Smooth muscle cell (in vitro differentiated cells): ENCODE data around the genes GPR152 and PITPNM1.

DNA sequence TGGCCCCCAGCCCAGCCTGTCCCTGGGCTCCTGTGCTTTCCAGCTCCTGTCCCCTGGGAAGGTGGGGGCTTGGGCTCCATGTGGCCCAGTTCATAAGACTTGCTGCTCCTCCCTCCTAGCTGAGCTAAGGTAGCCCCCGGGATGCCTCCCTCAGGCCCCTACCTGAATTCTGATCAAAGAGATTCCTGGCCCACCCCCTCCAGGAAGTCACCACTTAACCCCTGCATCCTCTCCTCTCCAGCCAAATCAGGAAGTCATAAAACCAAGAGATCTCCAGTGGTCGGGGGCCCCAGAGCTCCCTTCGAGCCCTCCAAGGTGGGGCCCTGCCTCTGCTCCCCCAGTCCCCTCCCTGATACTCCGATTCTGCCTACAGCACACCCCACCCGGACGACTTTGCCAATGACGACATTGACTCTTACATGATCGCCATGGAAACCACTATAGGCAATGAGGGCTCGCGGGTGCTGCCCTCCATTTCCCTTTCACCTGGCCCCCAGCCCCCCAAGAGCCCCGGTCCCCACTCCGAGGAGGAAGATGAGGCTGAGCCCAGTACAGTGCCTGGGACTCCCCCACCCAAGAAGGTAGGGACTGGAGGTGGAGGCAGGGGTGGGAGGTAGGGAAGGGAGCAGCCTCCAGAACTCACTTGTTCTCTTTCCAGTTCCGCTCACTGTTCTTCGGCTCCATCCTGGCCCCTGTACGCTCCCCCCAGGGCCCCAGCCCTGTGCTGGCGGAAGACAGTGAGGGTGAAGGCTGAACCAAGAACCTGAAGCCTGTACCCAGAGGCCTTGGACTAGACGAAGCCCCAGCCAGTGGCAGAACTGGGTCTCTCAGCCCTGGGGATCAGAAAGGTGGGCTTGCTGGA is 4.6 kb downstream of the PPP1CA start:
- RAMPAGE, long total RNA, result no peak

DNA sequence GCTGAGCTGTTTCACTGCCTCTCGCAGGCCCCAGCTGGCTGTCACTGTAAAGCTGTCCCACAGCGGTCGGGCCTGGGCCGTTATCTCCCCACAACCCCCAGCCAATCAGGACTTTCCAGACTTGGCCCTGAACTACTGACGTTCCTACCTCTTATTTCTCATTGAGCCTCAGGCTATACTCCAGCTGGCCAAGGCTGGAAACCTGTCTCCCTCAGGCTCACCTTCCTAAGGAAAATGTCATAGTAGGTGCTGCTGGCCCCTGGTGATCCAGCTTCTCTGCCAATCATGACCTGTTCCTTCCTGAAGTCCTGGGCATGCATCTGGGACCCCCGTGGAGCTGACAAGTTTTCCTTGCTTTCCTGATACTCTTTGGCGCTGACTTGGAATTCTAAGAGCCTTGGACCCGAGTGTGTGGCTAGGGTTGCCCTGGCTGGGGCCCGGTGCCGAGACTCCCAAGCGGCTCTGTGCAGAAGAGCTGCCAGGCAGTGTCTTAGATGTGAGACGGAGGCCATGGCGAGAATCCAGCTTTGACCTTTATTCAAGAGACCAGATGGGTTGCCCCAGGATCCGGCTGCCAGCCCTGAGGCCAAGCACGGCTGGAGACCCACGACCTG is 3.9 kb downstream of the PPP1CA start:
- RAMPAGE, long total RNA, result no peak

- RAMPAGE, long total RNA, result no peak
Measured at GRCh38 chr11:67451923-67452758, at the start of gene GPR152. GPR152 (minus strand) TSS chr11:67452729.

DNA sequence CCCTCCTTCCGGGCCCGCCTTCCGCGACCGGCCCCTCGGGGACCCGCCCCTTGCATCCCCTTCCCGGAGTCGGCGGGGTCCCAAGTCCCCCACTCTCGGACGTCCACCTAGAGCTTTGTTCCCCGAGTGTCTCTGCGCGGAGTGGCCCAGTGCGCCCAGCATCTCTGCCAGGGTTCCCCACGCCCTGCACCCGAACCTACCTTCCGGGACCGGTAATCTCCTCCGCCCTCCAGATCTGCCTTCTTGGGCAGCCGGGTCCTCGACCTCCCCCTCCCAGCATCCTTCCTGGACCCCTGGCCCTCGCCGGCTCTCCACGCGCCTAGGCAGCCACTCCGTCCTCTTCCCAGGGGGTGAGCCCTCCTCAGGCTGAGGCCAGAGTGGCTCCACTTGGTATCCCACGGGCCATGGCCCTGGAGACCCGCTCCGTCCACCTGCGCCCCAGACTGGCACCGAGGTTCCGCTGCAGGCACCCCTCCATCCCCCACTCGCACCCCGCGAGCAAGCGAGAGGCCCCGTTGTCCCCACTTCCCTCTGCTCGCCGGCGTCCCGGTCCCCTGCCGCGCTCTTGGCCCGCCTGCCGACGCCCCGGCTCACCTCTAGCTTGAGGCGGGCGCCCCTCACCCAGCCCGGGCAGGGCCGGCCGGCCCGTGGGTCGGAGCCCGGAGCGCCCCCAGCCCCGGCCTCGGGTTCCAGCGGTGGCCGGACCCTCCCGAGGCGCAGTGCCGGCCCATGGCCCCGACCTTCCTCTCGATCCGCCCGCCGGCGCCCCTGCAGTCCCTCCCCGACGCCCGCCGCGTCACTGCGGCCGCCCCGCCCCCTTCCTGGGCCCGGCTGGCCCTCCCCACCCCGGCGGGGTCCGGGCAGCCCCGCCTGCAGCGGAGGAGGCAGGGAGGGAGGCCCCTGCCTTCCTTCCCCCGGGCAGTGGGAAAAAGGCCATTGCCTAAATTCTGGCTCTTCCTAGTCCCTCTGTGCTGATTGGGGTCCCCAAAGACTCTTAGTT is at the start of gene PITPNM1:
Gene PITPNM1, minus strand, starts transcription at position 770 of the 1,000 bp plus-strand sequence.
- RAMPAGE, long total RNA, result no peak

- RAMPAGE, long total RNA, result no peak
Measured at GRCh38 chr11:67632304-67632996, 2.7 kb upstream of the NUDT8 start.

- RAMPAGE, long total RNA, result no peak
Measured at GRCh38 chr11:68036468-68036661, 2.5 kb upstream of the TCIRG1 start.

DNA sequence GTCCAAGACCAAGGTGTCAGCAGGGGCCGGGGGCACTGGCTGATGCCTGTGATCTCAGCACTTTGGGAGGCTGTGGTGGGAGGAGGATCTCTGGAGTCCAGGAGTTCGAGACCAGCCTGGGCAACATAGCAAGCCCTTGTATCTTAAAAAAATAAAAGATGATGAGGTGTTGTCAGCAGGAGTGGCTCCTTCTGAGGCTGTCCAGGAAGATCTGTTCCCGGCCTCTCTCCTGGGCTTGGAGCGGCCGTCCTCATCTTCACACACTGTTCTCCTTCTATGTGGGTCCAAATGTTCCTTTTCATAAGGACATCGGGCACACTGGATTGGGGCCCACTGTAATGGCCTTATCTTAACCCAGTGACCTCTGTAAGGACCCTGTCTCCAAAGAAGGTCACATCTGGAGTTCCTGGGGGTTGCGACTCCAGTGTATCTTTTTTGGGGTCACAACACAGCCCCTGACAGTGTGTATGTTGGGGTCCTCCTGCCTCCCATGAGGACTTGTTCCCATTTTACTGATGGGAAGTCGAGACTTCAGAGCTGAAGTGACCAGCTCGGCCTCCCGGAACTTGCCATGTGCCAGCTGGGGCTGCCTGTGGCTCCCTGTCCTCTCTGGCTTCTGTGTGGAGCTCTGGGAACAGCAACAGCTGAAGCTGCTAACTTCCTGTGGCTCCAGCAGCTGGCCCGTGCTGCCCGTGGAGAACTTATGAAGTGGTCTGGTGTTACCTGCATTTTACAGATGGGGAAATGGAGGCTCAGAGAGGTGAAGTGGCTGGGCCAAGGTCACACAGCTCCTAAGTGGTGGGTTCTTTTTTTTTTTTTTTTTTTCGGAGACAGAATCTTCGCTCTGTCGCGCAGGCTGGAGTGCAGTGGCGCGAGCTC is 7.6 kb downstream of the TCIRG1 start:
- RAMPAGE, long total RNA, result no peak

- RAMPAGE, long total RNA, result start-site peak on the minus strand at chr11:68061314-68062007, 5 and 7 reads in 2 replicates
Measured at GRCh38 chr11:68061388-68062294, 22.8 kb downstream of the TCIRG1 start.

GRCh38 chr11:68064358-68064910 is 25.6 kb downstream of the TCIRG1 start:
- RAMPAGE, long total RNA, result no peak

DNA sequence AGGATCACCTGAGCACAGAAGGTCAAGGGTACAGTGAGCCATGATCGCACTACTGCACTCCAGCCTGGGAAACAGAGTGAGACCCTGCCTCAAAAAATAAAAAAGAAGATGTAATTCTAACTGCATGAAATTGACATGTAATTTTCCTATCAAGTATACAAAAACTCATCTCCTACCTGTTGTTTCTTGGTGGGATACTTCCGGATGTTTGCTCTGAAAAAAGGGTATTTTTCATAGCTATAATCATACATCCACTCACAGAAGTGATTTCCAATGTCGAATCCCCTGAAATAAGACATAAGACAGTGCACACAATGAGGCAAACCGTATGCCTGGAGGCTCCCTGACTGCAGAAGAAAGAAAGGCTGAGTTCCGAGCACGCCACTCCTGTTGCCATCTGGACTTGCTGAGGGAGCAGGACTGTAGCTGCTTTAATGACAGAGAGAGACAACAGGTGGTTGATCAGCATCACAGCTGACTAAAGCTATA is 26.8 kb downstream of the TCIRG1 start:
- RAMPAGE, long total RNA, result no peak

DNA sequence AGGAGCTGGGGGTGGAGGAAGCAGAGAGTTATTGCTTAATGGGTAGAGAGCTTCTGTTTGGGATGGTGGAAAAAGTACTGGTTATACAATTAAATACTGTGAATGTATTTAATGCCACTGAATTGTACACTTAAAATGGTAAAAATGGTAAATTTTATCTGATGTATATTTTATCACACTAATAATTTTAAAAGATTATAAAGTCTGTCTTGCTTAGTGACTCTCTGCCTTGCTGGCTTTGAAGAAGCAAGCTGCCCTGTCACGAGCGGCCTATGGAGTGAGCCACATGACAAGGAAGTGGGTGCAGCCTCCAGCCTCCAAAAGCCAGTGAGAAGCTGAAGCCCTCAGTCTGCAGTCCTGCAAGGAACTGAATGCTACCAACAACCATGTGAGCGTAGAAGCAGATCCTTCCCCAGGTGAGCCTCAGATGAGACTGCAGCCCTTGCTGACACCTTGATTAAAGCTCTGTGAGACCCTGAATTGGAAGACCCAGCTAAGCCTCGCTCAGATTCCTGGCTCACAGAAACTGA is 20.0 kb downstream of the C11orf24 start:
- RAMPAGE, long total RNA, result no peak

GRCh38 chr11:68261983-68262671 is 9.6 kb downstream of the C11orf24 start:
- RAMPAGE, long total RNA, result no peak

DNA sequence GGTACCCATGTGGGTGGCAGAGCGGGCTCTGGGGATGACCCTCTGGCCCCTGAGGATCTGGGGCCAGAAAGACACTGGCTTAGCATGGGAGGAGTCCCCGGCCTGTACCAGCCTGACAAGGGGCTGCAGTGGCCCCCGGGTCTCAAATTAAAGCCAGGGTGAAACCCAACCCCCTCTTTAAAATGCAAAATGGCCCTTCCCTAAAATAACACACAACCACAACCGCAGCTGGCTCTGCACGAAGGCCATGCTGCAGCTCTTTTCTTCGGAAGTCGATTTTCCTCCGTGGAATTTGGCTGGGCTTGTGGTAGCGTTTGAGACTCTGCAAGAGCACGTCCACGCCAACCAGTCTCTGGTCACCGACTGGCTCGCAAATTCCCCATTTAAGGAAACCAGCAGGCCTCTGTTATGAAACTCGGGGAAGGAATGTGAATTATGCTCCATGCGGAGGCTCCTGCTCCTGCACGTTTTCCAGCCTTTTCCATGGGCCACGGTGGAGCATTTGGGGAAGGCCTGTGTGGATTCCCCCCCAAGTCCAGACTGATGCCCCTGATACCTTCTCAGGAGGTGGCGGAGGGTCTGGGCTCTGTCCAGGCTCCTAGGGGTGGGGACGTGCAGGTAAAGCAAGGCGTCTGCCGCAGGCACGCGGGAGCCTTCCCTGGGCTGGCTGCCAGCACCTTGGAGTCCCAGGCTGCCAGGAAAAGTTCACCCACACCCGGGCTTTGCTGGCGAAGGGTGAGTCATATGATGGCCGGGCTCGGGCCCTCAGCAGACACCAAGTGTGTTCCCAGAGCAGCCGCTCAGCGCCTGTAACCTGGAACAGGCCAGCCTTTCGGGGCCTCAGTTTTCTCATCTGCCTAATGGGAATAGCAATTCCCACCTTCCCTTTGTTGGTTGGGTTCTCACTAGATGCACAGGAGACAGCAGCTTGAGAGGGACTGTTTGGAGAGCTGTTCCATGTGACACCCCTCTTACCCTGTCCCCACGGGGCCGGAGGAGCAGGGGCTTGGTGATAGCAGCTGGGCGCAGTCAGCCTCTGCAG is 41.9 kb downstream of the LRP5 start:
- RAMPAGE, long total RNA, result no peak

DNA sequence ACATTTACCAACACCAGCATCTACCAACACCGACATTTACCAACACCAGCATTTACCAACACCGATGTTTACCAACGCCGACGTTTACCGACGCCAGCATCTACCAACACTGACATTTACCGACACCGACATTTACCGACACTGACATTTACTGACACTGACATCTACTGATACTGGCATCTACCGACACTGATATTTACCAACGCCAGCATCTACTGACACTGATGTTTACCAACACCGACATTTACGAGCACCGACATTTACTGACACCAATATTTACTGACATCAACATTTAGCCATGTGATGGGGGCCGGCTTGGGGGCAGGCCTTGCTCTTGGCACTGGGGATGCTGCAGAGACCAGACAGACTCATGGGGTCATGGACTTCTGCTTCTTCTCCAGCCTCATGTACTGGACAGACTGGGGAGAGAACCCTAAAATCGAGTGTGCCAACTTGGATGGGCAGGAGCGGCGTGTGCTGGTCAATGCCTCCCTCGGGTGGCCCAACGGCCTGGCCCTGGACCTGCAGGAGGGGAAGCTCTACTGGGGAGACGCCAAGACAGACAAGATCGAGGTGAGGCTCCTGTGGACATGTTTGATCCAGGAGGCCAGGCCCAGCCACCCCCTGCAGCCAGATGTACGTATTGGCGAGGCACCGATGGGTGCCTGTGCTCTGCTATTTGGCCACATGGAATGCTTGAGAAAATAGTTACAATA is 70.9 kb upstream of the PPP6R3 start:
- RAMPAGE, long total RNA, result no peak

GRCh38 chr11:68437321-68438097 is 23.0 kb upstream of the PPP6R3 start:
- RAMPAGE, long total RNA, result no peak

- RAMPAGE, long total RNA, result no peak
Measured at GRCh38 chr11:68590578-68590921, 93.8 kb upstream of the GAL start.

GRCh38 chr11:68591338-68591777 is 93.0 kb upstream of the GAL start:
- RAMPAGE, long total RNA, result no peak

DNA sequence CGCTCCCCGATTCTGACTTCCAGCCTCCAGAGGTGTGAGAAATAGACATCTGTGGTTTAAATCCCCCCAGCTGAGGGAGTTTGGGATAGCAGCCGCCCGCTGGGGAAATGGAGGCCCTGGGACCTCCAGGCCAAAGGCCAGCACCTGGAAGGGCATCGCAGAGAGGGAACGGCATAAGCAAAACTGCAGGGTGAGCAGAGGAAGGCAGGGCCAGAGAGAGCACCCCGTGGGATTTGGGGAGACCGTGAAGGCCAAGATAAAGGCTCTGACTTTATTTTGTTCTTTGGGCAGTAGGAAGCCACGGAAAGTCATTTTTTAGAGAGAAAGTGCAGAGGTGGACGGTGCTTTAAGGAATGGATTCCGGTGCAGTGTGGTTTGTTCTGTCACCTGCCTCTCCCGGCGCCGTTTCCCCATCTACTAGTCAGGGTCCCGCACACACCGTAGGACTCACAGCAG is 23.8 kb upstream of the GAL start:
- RAMPAGE, long total RNA, result no peak

DNA sequence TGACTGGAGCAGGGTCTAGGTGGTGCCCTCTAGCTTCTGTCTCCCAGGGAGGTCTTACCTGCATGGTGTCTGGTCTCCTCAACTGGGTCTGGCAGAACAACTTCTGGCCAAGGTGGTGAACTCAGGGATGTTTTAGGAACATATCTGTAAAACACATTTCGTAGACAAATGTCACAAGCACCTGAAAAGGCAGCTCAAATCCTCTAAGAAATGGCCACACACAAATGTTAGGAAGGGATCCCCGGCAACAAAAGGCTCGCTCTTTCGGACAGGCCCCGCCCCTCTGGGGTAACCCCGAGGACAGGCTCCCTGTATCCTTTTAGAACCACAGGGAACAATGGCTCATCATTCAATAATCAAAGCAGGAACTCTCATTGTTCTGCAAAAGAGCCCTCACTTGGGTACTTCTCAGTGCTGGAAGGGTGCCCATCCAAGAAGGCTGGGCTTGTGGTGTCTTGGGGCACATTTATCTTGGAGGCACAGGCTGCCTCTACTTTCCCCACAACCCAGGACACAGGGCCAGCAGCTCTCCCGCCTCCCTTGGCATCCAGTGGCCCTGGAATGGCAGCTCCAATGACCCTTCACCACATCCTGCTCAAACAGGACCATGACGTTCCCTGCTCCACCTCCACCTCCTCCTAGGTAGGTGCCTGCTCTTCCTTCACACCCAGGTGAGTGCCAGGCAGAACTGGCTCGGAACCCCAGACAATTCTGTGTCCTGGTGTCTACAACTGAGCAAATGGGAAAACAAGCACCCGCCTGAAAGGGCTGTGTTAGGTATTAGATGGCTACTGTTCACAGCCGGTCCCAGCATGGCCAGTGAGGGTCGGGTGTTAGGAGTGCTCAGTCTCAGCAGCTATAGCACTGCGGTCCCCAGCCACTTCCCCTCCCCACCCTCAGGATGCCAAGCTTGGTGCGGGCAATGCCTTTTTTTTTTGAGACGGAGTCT is 5.5 kb downstream of the MRPL21 start:
- RAMPAGE, long total RNA, result no peak

DNA sequence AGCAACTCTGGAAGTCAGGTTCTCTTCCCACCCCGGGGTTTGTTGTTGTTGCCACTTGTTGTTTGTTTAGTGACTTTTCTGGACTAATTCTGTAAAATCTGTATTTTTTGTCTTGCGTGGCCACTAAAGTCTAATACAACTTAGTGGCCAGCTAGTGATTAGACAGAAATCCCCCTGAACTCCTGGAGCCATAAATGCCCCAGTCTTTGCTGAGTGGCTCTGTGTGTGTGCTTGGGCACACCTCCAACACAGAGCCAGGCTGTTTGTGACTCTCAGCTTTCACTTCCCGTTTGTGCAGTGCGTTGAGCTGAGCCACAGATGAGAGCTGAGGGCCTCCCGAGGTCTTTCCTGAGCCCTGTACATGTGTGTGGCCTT is 23.5 kb downstream of the IGHMBP2 start:
- RAMPAGE, long total RNA, result no peak